Natural killer cell (primary cell): Measurements from ENCODE around the genes MAN1A1 and HDDC2.

DNA sequence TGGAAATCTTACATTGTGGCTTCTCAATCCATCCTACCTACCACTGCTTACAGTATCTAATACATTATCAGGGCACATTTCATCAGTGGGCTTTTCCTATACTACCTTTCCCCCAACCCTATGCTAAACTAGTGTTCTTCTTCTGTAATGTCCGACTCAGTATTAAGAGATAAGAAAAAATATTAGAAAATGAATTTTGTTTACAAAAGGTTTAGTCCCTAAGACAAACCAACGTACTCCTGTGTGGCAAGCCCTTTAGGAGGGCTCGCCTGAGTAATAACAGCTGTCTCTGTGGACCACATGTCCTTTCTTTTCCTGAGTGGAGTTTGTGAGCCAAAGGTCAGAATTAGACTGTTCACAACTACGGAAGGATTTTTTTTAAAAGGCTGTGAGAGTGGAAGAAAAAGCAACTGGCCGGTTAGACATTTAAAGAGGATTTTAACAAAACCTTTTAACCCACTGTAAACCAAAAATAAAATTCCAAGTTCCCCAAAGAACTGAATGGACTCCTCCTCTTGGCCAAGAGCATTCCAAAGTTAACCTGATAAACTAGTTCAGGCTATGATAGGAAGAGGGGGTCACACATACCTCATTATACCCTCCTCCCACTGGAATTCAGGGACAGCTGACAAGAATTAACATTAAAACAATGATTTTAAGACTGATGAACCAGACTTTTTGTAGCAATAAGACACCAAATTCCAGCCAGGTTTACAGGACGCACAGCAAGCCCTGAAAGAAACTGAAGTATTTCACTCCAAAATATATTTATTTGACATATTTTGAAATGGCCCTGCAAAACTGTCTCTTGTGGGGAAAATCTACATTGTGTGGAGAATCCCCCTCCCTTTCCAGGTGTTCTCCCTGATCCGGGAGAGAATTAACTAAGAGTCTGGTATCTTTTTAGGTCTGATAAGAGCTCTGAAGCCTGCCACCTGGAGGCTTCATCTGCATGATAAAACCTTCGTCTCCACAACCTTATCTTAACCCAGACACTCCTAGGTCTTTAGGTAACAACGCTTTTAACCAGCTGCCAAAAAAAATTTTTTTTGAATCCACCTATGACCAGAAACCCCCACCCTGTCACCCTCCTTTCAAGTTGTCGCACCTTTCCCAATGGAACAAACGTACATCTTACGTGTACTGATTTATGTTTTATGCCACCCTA, 43.4 kb downstream of the FAM184A start:
- PRO-cap = no peak

- PRO-cap = no peak
Observed at GRCh38 chr6:119076989-119077666, 1.3 kb downstream of the FAM184A start.

DNA sequence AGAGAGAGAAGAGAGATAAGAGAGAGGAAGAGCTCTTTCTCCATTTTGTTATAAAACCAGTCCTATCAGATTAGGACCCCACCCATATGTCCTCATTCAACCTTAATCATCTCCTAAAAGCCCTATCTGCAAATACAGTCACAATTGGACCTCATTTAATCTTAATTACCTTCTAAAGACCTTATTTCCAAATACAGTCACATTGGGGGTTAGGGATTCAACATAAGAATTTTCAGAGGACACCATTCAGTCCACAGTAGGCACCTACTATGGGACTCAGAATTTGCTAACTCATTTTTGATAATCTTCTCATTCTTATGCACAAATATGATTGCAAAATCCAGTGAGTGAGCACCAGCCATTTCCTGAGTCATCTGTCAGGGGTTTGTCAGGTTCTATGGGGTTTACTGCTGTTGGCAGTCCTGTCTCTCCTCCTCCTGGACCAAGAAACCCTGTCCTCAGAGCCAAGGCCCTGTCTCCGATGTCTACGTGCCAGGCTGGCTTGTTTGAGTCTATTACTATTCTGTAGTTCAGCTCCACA, 58.9 kb upstream of the FAM184A start:
- PRO-cap = no peak

- PRO-cap = no peak
Observed at GRCh38 chr6:119206713-119207222, 128.3 kb upstream of the FAM184A start.

DNA sequence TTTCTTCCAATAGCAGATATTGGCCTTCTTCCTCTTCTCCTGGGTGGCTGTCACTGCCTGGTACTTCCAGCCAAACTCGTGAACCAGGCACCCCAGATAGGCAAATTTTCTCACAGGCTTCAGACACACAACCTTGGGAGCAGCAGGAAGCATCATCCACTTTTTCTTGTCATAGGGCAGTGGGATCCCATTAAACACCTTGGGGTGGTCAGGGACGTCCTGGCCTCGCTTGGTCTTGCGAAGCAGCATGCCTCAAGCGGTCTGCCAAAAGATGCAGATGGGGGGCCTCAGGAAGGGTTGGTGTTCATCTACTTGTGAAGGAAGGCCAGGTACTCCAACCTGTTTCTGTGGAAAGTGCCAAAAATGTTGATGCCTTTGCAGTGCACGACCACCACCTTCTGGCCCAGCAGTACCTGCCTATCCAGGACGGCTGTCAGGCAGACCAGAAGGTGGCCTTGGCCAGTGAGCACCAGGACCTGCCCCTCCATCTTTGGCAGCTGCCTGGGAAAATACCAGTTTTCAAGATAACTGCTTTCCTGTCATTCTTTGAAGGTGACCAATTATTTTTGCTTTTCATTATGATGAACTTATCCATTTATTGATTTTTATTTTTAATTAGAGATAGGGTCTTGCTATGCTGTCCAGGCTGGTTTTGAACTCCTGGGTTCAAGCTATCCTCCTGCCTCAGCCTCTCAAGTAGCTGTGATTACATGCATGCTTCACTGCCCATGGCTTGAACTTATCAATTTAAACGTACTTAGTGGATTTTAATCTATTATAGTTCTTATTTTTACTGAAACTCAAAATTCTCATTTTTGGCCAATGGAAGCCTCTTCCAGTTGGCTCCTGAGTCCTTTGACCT, 80.1 kb downstream of the MAN1A1 start:
- PRO-cap = no peak

DNA sequence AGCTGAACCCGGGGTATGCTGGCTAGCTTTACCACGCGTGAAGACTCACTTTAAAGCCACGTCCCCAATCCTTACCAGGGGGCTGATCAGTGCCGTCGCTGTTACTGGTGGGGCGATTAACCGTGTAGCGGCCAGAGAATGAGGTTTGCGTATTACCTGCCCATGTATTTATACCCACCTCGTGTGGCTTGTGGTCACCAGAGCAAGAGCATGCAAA, 1.6 kb downstream of the MAN1A1 start:
- PRO-cap = bidirectional peak, plus-strand start outside the sequence, minus-strand start at position 47 of the sequence

- PRO-cap = bidirectional peak, plus-strand start at chr6:119349918, minus-strand start at chr6:119349761
Observed at GRCh38 chr6:119349205-119350051, at the start of gene MAN1A1. Gene MAN1A1 (minus strand): TSS chr6:119349761.

- PRO-cap = no peak
Observed at GRCh38 chr6:119490976-119491511, 141.5 kb upstream of the MAN1A1 start.

GRCh38 chr6:119493779-119494509, 144.4 kb upstream of the MAN1A1 start:
- PRO-cap = no peak

GRCh38 chr6:121439470-121439903, 4.0 kb downstream of the GJA1 start:
- PRO-cap = no peak

DNA sequence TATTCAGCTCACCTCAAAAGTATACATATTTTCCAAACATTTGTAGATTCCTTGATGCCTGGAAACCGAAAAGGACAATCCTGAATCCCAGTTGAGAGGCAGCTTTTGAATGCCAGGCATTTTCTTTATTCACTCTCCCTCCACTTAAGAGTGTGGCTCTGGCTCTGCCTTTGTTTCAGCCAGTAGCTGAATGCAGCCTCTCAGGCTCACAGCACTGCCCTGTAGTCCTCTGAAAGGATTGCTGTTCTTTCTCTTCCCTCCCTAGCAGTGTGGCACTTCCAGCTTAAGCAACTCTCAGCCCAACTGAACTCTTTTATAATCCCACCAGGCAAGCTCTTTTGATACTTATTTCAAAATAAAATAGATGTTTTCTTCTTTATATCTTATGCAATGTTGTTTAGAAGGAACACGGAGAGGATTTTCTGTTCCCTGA, 415.6 kb downstream of the GJA1 start:
- PRO-cap = no peak

DNA sequence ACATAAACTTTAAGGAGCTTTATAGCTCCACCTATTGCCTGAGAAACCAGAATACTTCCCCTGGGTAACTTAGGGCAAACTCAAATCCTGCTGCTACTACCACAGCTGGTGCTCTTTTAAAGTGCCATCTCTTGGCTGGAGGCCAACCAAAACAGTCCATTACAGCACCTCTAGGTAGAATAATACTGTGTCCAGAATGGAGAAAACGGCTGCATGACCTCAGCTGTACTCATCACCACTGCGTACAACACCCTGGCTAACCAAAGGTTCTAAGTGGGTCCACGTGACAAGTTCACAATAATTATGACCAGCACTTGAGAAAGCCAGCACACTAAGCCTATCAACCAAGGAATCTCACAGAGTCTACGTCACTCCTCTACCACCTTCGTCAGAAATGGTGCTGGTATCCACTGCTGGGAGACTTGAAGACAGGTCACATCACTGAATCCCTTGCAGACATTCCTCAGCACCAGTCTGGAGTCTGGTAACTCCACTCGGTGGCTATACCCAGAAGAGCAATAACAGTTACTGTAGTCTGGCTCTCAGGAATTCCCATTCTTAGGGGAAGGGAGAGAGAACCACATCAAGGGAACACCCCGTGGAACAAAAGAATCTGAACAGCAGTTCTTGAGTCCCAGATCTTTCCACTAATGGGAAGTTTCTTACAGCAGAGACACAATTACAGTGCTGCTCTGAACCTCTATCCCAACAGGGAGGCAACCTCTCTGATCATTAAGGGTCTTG, 40.8 kb upstream of the PKIB start:
- PRO-cap = no peak

DNA sequence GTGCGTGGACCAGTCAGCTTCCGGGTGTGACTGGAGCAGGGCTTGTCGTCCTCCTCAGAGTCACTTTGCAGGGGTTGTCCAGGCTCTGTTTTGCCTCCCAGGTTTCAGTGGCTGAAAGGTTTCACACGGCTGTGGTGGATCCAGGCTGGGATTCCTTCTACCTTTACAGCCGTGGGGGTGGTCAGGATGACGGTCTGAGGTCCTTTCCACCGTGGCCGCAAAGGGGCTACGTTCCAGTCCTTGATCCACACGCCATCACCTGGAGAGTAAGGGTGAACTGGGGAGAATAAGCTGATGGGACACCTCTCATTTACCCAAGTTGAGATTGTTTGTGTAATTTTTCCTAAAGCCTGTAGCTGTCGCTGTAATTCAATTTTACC, 35.5 kb upstream of the FABP7 start:
- PRO-cap = no peak

- PRO-cap = no peak
Observed at GRCh38 chr6:123441784-123442239, 194.9 kb downstream of the TRDN start.

- PRO-cap = no peak
Observed at GRCh38 chr6:124999006-124999488, 36.8 kb downstream of the RNF217 start.

DNA sequence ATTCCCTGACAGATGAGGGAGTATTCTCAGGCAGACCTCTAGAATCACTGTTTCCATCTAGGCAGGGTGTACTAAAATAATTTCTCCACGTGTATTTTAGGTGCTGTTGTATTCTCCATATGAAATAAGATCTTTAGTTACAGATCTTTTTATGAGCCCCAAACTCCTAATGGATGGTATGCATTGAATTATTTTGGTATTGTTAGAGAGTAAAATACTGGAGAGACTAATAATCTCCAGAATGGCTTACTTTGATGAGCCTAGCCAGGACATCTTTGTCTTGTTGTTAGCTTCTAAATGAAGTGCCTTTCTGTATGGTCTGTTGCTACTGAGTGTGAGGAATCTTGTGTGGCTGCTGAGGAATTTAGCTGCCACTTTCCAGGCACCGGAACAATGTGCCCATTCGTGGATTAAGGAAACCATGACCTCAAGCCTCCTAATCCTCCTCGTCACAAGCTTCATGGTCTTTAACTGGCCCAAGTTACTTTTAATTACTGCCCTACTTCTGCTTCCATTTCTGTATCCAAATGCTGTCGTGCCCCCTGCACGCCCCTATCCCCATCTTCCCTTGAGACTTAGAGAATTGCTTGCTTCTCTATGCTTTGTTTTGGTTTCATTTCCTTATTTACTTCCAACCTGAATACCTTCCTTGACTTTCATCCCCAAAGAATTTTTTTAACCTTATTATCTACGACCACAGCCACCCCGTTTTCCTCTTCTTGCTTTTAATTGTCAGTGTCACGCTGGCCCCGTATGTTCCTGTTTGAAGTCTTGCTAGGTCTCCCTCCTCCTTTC, 39.9 kb downstream of the RNF217 start:
- PRO-cap = no peak

- PRO-cap = unidirectional peak, plus-strand start at chr6:125301532; bidirectional peak, plus-strand start at chr6:125301801, minus-strand start at chr6:125301679; unidirectional peak, minus-strand start at chr6:125301951
Observed at GRCh38 chr6:125301459-125302550, at the start of gene HDDC2. Gene HDDC2 (minus strand): TSS chr6:125301967.

DNA sequence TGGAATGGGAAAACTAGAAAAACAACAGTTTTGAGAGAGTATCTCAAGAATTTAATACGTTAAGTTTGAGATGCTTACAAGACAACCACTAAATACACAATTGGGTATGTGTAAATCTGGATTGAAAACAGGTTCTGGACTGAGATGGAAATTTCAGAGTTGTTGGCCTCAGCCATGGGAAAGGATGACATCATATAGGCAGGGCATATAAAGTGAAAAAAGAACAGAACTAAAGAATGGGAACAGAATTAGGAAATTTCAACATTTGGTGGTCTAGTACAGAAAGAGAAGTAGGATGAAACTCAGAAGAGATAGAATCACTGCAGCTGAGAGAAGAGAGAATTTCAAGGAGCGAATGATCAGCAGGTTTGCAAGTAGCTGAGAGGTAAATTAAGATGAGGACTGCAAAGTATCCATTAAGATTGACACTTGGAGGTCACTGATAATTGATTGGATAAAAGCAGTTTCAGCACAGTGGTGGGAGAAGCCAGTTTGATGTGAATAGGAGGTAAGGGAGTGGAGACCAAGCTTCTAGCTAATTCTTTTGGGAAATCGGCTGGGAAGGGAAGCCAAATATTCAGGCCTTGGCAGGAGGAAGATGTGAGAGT, 37.3 kb downstream of the NCOA7 start:
- PRO-cap = no peak

DNA sequence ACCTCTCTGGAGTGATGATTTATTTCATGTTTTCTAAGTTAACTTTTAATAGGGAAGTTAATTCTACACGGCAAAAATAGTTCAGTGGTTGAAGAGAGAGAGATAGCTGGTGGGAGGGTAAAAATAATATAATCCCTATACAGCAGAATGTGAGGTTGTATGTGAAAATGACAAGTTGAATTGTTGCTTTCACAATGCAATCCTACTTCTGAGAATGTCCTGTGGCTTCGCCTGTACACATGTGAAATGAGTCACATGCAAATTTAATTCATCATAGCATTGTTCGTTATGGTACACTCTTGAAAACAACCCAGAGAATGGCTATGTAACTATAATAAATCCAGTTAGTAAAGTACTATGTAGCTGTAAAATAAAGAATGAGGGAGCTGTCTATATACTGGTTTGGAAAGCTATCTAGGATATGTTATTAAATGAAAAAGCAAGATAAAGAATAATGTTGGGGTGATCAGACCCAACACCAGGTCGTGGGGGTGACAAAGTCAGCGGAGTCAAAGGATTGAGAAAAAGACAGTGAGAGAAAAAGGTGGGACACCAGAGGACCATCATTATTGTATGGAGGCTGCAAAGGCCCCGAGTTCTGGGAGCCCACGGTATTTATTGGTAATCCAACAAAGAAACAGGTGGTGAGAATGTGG, 45.9 kb upstream of the HINT3 start:
- PRO-cap = no peak

DNA sequence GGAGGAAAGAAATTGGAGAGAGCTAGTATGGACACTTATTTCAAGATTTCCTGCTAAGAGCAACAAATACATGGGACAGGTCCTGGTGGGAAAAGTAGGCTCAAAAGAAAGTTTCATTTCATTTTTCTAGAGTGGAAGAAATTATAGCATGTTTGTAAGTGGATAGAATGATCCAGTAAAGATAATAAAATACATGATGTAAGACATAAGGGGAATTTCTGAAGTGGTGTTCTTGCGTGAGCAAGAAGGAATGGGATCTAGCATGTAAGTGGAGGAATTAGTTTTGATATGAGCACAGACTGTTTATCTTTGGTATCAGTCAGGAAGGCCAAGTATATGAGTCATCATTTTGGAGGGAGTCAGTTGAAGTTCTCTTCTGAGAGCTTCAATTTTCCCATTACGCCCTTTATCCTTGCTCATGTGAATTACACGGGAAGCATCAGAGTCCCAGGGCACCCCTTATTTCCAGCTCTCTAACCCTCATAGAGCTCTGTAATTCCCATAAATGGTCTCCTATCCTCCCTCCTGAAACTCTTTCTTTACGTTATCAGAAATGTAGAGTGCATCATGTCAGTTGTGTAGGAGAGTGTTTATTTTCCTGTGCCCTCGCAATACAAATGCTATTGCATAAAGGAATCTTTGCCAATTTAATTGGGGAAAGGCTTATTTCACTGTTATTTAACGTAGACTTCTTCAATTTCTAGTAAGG, 10.3 kb upstream of the HINT3 start:
- PRO-cap = no peak